K562 (cell line): ENCODE measurements around the gene USP30.

DNA sequence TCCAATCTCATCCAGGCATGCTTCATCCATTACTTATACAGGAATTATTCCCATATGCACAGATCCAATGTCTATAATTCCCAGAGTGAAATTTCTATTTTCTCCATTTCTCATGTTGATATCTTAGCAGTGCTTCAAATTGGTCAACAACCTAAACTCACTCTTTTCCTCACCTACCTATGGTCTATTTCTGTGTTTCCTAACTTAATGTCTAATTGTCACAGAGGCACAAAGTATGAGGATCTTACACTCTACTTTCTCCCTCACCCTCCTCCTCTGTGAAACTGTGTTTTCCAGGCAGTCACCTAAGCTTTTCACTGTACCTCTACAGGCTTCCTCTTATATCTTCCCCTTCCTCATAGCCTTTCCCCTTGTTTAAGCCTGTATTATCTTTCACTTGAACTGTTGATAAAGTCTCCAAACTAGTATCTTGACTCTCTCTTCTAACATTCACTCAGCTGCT is 14.8 kb downstream of the CRY1 start:
- RAMPAGE, long total RNA = no peak
PRO-cap:
- standard = no peak
- CoPRO, capped RNA only, 2 experiments = no peak in any of the 2 experiments
- CoPRO, capped and uncapped RNA, 2 experiments = no peak in any of the 2 experiments
- CoPRO, uncapped RNA only, 2 experiments = no peak in any of the 2 experiments
CAGE:
- cytosol, long polyA plus RNA = no peak
- long polyA plus RNA = no peak
- nucleolus, long total RNA = no peak
- nucleus, long polyA plus RNA = no peak

DNA sequence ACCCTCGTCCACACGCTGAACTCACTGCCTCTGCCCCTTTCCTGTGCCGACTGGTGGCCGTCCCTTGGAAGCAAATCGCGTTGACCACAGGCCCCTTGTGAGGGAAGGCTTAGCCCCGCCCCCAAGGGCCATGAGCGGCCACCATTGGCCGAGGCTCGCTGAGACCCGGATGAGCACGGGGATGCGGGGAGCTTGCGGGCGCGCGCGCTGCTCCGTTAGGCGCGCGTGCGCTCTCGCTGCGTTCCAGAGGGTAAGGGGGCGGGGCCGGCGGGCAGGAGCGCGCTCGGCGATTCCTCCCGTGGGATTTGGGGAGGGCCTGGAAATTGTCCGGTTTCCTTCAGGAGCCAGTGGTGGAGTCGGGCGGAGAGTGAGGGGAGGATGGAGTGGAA is 380 bp upstream of the CRY1 start:
- RAMPAGE, long total RNA = no peak
- RRBS = 2% methylated on average over 8 of the region's 36 CpGs
PRO-cap:
- standard = bidirectional peak, plus-strand start at position 246 of the sequence, minus-strand start at position 55 of the sequence
- CoPRO, capped RNA only, 2 experiments = peak in 2 of 2 experiments; most common plus-strand start position 246 of the sequence (in 2); most common minus-strand start position 72 of the sequence (in 2)
- CoPRO, capped and uncapped RNA, 2 experiments = peak in 1 of 2 experiments; most common plus-strand start position 246 of the sequence (in 1); most common minus-strand start position 40 of the sequence (in 1)
- CoPRO, uncapped RNA only, 2 experiments = no peak in any of the 2 experiments
CAGE:
- cytosol, long polyA plus RNA = no peak
- long polyA plus RNA = no peak
- nucleolus, long total RNA = no peak
- nucleus, long polyA plus RNA = no peak

DNA sequence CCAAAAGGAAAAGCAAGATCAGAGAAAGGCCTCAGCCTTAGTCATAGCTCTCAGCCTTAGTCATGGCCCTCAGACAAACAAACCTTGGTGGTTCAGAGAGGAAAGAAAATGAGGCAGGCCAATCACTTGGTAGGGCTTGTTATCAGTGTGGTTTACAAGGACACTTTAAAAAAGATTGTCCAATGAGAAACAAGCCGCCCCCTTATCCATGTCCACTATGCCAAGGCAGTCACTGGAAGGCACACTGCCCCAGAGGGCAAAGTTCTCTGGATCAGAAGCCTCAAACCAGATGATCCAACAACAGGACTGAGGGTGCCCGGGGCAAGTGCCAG is 103.9 kb upstream of the ABTB3 start:
- RAMPAGE, long total RNA = no peak
- RRBS = no CpG with 5 or more reads among the region's 2 CpGs
PRO-cap:
- standard = no peak
- CoPRO, capped RNA only, 2 experiments = no peak in any of the 2 experiments
- CoPRO, capped and uncapped RNA, 2 experiments = no peak in any of the 2 experiments
- CoPRO, uncapped RNA only, 2 experiments = no peak in any of the 2 experiments
CAGE:
- cytosol, long polyA plus RNA = no peak
- long polyA plus RNA = no peak
- nucleolus, long total RNA = no peak
- nucleus, long polyA plus RNA = no peak

DNA sequence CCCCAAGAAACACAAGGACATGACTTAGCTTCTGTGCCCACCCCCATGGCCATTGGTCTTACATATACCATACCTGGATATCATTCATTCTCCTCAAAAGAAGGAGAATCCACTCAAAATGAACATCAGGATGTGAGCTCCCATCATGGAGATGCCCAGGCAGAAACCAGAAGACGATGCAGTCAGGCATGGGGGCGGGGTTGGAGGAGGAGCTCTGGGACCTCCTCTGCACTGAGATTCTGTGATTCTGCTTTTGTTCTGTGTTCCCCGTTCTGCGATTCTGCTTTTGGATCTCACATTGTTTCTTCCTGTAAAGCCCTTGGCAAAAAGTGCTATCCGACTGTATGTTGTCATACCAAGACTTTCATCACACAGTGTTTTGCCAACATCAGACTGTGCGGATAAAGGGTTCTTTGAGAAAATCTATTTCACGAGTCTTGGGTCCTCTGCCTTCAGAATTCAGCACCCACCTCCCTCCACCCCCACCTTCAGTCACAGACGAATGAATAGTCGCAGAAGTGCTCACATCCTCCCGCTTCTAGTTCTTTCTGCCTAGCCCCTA is 24.8 kb upstream of the PWP1 start:
- RAMPAGE, long total RNA = no peak
- RRBS = no CpG with 5 or more reads among the region's 10 CpGs
PRO-cap:
- standard = no peak
- CoPRO, capped RNA only, 2 experiments = no peak in any of the 2 experiments
- CoPRO, capped and uncapped RNA, 2 experiments = no peak in any of the 2 experiments
- CoPRO, uncapped RNA only, 2 experiments = no peak in any of the 2 experiments
CAGE:
- cytosol, long polyA plus RNA = no peak
- long polyA plus RNA = no peak
- nucleolus, long total RNA = no peak
- nucleus, long polyA plus RNA = no peak

- RAMPAGE, long total RNA = no peak
- RRBS = no CpG with 5 or more reads among the region's 10 CpGs
PRO-cap:
- standard = no peak
- CoPRO, capped RNA only, 2 experiments = no peak in any of the 2 experiments
- CoPRO, capped and uncapped RNA, 2 experiments = no peak in any of the 2 experiments
- CoPRO, uncapped RNA only, 2 experiments = no peak in any of the 2 experiments
CAGE:
- cytosol, long polyA plus RNA = no peak
- long polyA plus RNA = no peak
- nucleolus, long total RNA = no peak
- nucleus, long polyA plus RNA = no peak
These were observed 3.6 kb upstream of the PWP1 start for GRCh38 chr12:107681941-107682379.

GRCh38 chr12:107684760-107685378 is 730 bp upstream of the PWP1 start:
- RAMPAGE, long total RNA = no peak
- RRBS = no CpG with 5 or more reads among the region's 11 CpGs
PRO-cap:
- standard = no peak
- CoPRO, capped RNA only, 2 experiments = no peak in any of the 2 experiments
- CoPRO, capped and uncapped RNA, 2 experiments = no peak in any of the 2 experiments
- CoPRO, uncapped RNA only, 2 experiments = no peak in any of the 2 experiments
CAGE:
- cytosol, long polyA plus RNA = no peak
- long polyA plus RNA = no peak
- nucleolus, long total RNA = no peak
- nucleus, long polyA plus RNA = no peak

- RAMPAGE, long total RNA = no peak
- RRBS = no CpG with 5 or more reads among the region's 6 CpGs
PRO-cap:
- standard = no peak
- CoPRO, capped RNA only, 2 experiments = no peak in any of the 2 experiments
- CoPRO, capped and uncapped RNA, 2 experiments = no peak in any of the 2 experiments
- CoPRO, uncapped RNA only, 2 experiments = no peak in any of the 2 experiments
CAGE:
- cytosol, long polyA plus RNA = no peak
- long polyA plus RNA = no peak
- nucleolus, long total RNA = no peak
- nucleus, long polyA plus RNA = no peak
These were observed 30.9 kb downstream of the CMKLR1 start for GRCh38 chr12:108308192-108308705.

- RAMPAGE, long total RNA = no peak
- RRBS = no CpG with 5 or more reads among the region's 6 CpGs
PRO-cap:
- standard = no peak
- CoPRO, capped RNA only, 2 experiments = no peak in any of the 2 experiments
- CoPRO, capped and uncapped RNA, 2 experiments = no peak in any of the 2 experiments
- CoPRO, uncapped RNA only, 2 experiments = no peak in any of the 2 experiments
CAGE:
- cytosol, long polyA plus RNA = no peak
- long polyA plus RNA = no peak
- nucleolus, long total RNA = no peak
- nucleus, long polyA plus RNA = no peak
These were observed 68.2 kb upstream of the FICD start for GRCh38 chr12:108446761-108447353.

DNA sequence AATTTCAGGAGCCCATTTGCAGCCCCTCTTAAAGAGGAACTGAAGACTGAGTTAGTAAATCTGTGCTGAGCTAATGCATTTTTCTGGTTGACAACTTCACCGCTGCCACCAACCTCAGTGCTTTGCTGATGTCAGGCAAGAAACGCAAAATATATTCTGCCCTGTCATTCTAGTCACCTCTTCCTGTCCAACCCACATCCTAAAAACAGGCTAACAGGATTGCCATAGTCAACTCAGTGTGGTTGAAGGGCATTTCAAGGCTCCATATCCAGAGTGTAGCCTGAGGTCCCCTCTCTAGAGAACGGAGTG is 59.3 kb upstream of the FICD start:
- RAMPAGE, long total RNA = no peak
- RRBS = no CpG with 5 or more reads among the region's 3 CpGs
PRO-cap:
- standard = no peak
- CoPRO, capped RNA only, 2 experiments = no peak in any of the 2 experiments
- CoPRO, capped and uncapped RNA, 2 experiments = no peak in any of the 2 experiments
- CoPRO, uncapped RNA only, 2 experiments = no peak in any of the 2 experiments
CAGE:
- cytosol, long polyA plus RNA = no peak
- long polyA plus RNA = no peak
- nucleolus, long total RNA = no peak
- nucleus, long polyA plus RNA = no peak

DNA sequence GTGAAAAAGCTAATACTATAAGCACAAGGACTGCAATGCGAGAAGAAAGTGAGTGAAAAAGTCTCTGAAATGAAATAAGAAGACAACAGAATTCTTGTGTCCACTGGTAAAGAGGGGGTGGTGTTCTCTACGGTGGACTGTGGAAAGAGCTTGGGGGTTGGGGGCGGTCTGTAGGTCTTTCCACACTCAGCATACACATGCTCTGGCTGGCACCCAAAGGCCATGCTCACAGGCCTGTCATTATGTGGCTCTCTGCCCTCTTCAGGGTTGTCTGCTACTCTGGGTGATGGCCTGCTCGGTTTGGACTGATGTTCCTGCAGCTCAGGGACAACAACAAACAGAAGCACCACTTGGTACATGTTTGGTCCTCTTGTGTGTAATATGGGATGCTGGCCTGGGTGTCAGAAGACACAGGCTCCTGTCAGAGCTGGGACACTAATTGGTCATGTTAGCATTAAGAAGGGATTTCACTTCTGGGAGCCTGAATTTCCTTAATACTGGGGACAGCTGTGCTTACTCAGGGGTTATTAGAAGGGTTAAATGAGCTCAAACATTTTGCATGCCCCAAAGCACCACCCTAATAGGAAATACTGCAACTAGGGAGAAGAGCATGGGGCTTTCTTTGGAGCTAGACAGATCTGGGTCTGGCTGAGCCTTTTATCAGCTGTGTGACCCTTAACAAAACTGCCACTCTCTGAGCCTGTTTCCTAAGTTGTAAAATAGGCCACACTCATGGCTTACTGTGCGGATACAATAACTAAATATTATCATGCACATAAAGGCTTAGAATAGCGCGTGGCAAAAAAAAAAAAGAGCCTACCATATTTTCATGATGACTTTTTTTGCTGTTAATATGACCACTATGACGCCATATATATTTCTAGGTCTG is 32.8 kb upstream of the SELPLG start:
- RAMPAGE, long total RNA = no peak
- RRBS = no CpG with 5 or more reads among the region's 8 CpGs
PRO-cap:
- standard = no peak
- CoPRO, capped RNA only, 2 experiments = no peak in any of the 2 experiments
- CoPRO, capped and uncapped RNA, 2 experiments = no peak in any of the 2 experiments
- CoPRO, uncapped RNA only, 2 experiments = peak in 1 of 2 experiments; most common plus-strand start position 188 of the sequence (in 1); most common minus-strand start position 372 of the sequence (in 1)
CAGE:
- cytosol, long polyA plus RNA = no peak
- long polyA plus RNA = no peak
- nucleolus, long total RNA = no peak
- nucleus, long polyA plus RNA = no peak

GRCh38 chr12:108806951-108807370 is 50.4 kb downstream of the SSH1 start:
- RAMPAGE, long total RNA = no peak
- RRBS = no CpG with 5 or more reads among the region's 7 CpGs
PRO-cap:
- standard = no peak
- CoPRO, capped RNA only, 2 experiments = no peak in any of the 2 experiments
- CoPRO, capped and uncapped RNA, 2 experiments = no peak in any of the 2 experiments
- CoPRO, uncapped RNA only, 2 experiments = no peak in any of the 2 experiments
CAGE:
- cytosol, long polyA plus RNA = no peak
- long polyA plus RNA = no peak
- nucleolus, long total RNA = no peak
- nucleus, long polyA plus RNA = no peak

GRCh38 chr12:108831393-108832006 is 25.9 kb downstream of the SSH1 start:
- RAMPAGE, long total RNA = no peak
- RRBS = 60% methylated on average over 1 of the region's 8 CpGs
PRO-cap:
- standard = no peak
- CoPRO, capped RNA only, 2 experiments = no peak in any of the 2 experiments
- CoPRO, capped and uncapped RNA, 2 experiments = no peak in any of the 2 experiments
- CoPRO, uncapped RNA only, 2 experiments = no peak in any of the 2 experiments
CAGE:
- cytosol, long polyA plus RNA = no peak
- long polyA plus RNA = no peak
- nucleolus, long total RNA = no peak
- nucleus, long polyA plus RNA = no peak

DNA sequence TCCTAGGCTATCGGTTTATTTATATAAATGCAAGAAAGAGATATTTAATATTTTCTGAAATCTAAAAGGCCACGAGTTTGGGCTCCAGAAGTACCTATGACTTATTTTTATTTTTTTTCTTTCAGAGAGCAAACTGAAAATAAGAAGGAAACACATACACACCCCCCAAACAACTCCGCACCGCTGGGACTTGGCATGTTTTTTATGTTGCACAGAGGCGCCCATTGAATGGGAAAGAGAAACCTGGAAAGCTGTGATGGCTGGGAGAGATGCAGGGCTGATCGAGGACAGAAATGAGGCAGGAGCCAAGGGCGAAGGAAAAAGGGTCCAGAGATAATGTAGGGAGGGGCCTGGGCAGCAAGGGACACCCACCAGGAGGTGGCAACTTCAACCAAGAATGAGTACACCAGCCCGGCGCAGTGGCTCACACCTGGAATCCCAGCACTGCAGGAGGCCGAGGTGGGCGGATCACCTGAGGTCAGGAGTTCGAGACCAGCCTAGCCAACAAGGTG is 4.1 kb downstream of the SSH1 start:
- RAMPAGE, long total RNA = no peak
- RRBS = no CpG with 5 or more reads among the region's 12 CpGs
PRO-cap:
- standard = no peak
- CoPRO, capped RNA only, 2 experiments = no peak in any of the 2 experiments
- CoPRO, capped and uncapped RNA, 2 experiments = no peak in any of the 2 experiments
- CoPRO, uncapped RNA only, 2 experiments = no peak in any of the 2 experiments
CAGE:
- cytosol, long polyA plus RNA = no peak
- long polyA plus RNA = no peak
- nucleolus, long total RNA = no peak
- nucleus, long polyA plus RNA = no peak

DNA sequence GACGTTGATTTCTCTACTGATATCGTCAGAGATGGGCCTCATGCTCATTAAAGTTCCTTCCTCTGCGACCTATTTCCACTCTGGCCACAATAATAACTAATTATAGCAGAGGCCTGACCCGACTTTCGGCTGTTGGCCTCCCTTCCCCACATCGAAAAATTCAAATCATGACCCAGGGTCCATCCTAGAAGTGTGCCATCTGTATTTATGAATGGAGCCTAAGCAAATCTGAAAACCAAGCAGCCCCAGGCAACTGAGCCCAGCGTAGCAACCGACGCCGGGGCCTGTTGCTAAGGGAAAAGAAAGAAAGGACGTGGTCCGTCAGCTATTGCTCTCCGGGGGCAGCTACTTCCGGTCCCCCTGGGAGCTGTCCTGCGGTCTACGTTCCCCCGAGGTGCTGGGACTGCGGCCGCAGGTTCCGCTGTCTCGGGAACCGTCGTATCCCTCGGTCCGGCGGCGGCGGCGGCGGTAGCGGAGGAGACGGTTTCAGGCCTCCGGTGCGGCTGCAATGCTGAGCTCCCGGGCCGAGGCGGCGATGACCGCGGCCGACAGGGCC is at the start of gene USP30:
Gene USP30, plus strand, starts transcription at position 406 of the 556 bp plus-strand sequence.
- RAMPAGE, long total RNA = start-site peak on the plus strand centred at position 441 of the sequence, 44 bp wide, 114 and 115 reads in 2 replicates
- RRBS = 2% methylated on average over 22 of the region's 41 CpGs
PRO-cap:
- standard = bidirectional peak, plus-strand start at position 412 of the sequence, minus-strand start at position 302 of the sequence
- CoPRO, capped RNA only, 2 experiments = peak in 2 of 2 experiments; most common plus-strand start position 412 of the sequence (in 2); most common minus-strand start position 302 of the sequence (in 2)
- CoPRO, capped and uncapped RNA, 2 experiments = peak in 2 of 2 experiments; most common plus-strand start position 414 of the sequence (in 2); most common minus-strand start position 301 of the sequence (in 1)
- CoPRO, uncapped RNA only, 2 experiments = peak in 1 of 2 experiments; most common plus-strand start position 428 of the sequence (in 1); most common minus-strand start position 240 of the sequence (in 1)
CAGE:
- cytosol, long polyA plus RNA = start-site peak on the plus strand centred at position 432 of the sequence, 43 bp wide, 133 and 92 reads in 2 replicates
- long polyA plus RNA = no peak
- nucleolus, long total RNA = no peak
- nucleus, long polyA plus RNA = start-site peak on the plus strand centred at position 436 of the sequence, 84 bp wide, 165 and 198 reads in 2 replicates

DNA sequence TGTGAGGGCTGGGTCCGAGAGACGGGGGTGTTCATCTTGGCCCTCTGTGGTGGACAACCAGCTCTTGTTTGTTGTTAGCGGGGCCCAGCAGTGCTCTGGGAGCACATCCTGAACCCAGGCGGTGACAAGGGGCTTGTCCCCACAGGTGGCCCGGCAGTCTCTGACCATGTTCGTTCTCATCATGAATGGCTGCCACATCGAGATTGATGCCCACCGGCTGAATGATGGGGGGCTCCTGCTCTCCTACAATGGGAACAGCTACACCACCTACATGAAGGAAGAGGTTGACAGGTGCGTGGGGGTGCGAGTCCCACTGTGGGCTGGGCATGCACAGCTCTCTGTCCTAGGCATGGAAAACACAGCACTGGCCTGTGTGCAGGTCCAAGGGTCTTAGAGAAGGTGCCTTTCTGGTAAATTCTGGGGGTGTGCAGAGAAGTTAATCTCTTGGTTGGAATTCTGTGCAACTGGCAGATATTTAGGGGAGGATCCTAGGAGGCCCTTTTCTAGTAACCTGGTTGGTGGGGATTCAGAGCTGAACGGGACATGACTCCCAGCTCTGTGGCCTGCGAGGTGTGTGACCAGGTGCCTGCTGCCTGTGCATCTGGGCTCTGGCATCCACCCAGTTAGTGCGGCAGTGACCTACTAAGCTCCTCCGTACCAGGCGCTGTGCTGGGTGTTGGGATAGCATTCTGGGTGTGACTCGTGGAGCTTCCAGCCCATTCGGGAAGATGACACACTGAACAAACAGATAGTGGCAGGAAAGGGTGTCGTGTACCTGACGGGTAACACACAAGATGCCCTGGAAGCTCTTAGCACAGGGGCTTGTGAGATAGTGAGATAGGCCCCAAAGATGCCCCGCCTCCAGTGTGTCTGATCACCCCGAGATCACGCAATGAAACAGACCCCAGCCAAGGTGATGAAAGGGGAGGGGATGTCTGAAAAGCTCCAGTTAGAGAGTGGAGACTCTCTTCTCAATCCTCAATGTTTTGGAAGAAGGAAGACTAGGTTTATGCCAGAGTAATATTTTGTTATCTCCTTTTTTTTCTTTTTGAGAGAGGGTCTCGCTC is 80.8 kb downstream of the ACACB start:
- RAMPAGE, long total RNA = no peak
- RRBS = 23% methylated on average over 4 of the region's 23 CpGs
PRO-cap:
- standard = no peak
- CoPRO, capped RNA only, 2 experiments = no peak in any of the 2 experiments
- CoPRO, capped and uncapped RNA, 2 experiments = no peak in any of the 2 experiments
- CoPRO, uncapped RNA only, 2 experiments = no peak in any of the 2 experiments
CAGE:
- cytosol, long polyA plus RNA = no peak
- long polyA plus RNA = no peak
- nucleolus, long total RNA = no peak
- nucleus, long polyA plus RNA = no peak

DNA sequence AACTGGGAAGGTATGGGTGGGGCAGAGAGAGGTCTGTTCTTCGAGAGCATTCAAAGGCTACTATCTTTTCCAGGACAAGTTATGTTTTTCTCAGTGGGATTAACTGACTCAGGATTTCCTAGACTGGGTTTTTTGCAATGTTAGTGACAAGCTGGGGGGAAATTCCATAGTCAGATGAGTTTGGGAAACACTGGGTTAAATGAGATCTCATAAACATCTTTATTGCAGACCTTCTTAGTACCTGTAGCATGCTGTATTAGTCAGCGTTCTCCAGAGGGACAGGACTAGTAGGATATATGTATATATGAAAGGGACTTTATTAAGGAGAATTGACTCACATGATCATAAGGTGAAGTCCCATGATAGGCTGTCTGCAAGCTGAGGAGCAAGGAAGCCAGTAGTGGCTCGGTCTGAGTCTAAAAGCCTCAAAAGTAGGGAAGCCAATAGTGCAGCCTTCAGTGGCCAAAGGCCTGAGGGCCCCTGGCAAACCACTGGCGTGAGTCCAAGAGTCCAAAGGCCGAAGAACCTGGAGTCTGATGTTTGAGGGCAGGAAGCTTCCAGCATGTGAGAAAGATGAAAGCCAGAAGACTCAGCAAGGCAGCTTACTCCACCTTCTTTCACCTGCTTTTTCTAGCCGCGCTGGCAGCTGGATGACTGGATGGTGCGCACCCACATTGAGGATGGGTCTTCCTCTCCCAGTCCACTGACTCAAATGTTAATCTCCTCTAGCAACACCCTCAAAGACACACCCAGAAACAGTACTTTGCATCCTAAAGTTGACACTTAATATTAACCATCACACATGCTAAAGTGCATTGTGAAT is 60.9 kb downstream of the FOXN4 start:
- RAMPAGE, long total RNA = no peak
- RRBS = no CpG with 5 or more reads among the region's 8 CpGs
PRO-cap:
- standard = no peak
- CoPRO, capped RNA only, 2 experiments = no peak in any of the 2 experiments
- CoPRO, capped and uncapped RNA, 2 experiments = no peak in any of the 2 experiments
- CoPRO, uncapped RNA only, 2 experiments = no peak in any of the 2 experiments
CAGE:
- cytosol, long polyA plus RNA = no peak
- long polyA plus RNA = no peak
- nucleolus, long total RNA = no peak
- nucleus, long polyA plus RNA = no peak

GRCh38 chr12:109545082-109545400 is 28.3 kb downstream of the MMAB start:
- RAMPAGE, long total RNA = no peak
- RRBS = no CpG with 5 or more reads among the region's 6 CpGs
PRO-cap:
- standard = no peak
- CoPRO, capped RNA only, 2 experiments = no peak in any of the 2 experiments
- CoPRO, capped and uncapped RNA, 2 experiments = no peak in any of the 2 experiments
- CoPRO, uncapped RNA only, 2 experiments = no peak in any of the 2 experiments
CAGE:
- cytosol, long polyA plus RNA = no peak
- long polyA plus RNA = no peak
- nucleolus, long total RNA = no peak
- nucleus, long polyA plus RNA = no peak

GRCh38 chr12:109567355-109567772 is 5.9 kb downstream of the MMAB start:
- RAMPAGE, long total RNA = no peak
- RRBS = no CpG with 5 or more reads among the region's 8 CpGs
PRO-cap:
- standard = no peak
- CoPRO, capped RNA only, 2 experiments = no peak in any of the 2 experiments
- CoPRO, capped and uncapped RNA, 2 experiments = no peak in any of the 2 experiments
- CoPRO, uncapped RNA only, 2 experiments = no peak in any of the 2 experiments
CAGE:
- cytosol, long polyA plus RNA = no peak
- long polyA plus RNA = no peak
- nucleolus, long total RNA = no peak
- nucleus, long polyA plus RNA = no peak

GRCh38 chr12:109581779-109582238 is 8.2 kb downstream of the MVK start:
- RAMPAGE, long total RNA = no peak
- RRBS = no CpG with 5 or more reads among the region's 9 CpGs
PRO-cap:
- standard = no peak
- CoPRO, capped RNA only, 2 experiments = no peak in any of the 2 experiments
- CoPRO, capped and uncapped RNA, 2 experiments = no peak in any of the 2 experiments
- CoPRO, uncapped RNA only, 2 experiments = peak in 2 of 2 experiments; most common plus-strand start chr12:109581936 (in 1)
CAGE:
- cytosol, long polyA plus RNA = no peak
- long polyA plus RNA = no peak
- nucleolus, long total RNA = no peak
- nucleus, long polyA plus RNA = no peak